Hematopoietic multipotent progenitor cell (in vitro differentiated cells): ENCODE measurements around a stretch of chr1.

GRCh38 chr1:56446314-56447439 is 132.7 kb downstream of the PLPP3 start:
- CAGE, long polyA plus RNA, result no peak

GRCh38 chr1:56451362-56452036 is 127.9 kb downstream of the PLPP3 start:
- CAGE, long polyA plus RNA, result no peak

DNA sequence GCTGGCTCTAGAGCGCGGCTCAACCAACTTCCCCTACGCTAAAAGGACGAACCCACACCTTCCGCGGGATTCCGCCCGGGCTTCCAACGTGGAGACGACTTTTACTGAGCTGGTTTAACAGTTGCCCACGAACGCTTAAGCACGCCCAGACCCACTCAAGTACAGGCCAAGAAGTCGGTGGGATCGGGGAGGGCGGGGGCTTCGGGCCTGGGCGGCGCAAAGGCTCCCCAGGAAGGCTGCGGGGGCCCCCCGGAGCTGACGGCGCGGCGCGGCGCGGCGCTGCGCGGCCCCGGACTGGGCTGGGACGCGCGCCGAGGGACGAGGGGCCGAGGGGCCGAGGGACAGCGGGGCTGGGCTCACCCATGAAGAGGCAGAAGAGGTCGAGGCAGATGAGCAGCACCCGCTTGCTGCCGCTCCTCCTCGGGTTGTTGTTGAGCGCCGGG is 824 bp downstream of the PLPP3 start:
- CAGE, long polyA plus RNA, result no peak

- CAGE, long polyA plus RNA, result no peak
Measured at GRCh38 chr1:56919569-56920174, 46.1 kb downstream of the C8B start.

DNA sequence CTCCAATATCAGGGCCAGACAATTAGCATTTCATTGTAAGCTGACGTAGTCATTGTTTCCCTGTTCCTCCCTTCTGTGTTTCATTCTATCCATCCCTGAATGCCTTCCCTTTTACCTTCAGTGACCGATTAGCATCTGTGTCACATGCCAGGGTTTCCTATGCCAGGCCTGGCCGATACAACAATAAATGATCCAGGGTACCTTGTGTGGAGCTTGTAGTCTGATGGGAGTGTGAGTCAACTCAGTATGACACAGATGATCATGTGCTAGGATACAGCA is 164.0 kb upstream of the C8B start:
- CAGE, long polyA plus RNA, result no peak

DNA sequence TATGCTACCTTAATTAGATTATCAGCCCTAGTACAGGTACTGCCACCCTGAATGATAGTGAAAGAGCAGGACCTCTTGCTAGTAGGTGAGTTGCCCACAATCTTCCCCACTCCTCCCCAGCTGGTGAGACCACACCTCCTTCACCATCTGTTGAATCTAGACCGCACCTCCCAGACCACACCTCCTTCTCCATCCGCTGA is 116.6 kb downstream of the DAB1 start:
- CAGE, long polyA plus RNA, result no peak

DNA sequence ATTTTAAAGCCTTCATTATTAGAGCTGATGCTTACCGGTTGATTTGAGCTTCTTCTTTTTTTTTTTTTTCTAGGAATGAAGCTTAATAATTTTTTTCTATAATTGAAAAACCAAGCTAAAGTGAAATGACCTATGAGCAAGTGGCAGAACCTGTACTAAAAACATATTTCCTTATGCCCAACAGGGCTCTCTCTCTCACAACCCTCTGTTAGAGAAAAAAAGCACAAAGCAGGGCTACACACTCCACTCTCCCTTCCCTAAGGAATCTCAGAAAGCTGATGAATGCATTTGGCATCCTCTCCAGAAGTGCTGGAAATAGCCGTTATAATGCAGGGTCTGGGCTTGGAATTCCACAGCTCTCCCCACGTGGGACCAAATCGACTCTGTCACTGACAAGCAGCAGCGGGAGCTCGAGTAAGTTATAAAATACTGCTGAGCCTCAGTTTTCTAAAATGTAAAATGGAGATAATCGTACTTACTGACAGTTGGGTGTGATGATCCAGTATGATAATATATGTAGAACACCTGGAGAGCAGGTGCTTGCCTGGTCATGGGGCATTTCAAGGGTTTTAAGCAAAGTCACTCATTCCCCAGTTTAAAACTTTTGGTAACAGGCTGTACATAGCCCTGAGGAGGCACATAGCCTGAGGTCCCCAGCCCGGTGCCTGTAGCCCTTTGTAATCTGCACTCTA is 175.4 kb upstream of the DAB1 start:
- CAGE, long polyA plus RNA, result no peak

DNA sequence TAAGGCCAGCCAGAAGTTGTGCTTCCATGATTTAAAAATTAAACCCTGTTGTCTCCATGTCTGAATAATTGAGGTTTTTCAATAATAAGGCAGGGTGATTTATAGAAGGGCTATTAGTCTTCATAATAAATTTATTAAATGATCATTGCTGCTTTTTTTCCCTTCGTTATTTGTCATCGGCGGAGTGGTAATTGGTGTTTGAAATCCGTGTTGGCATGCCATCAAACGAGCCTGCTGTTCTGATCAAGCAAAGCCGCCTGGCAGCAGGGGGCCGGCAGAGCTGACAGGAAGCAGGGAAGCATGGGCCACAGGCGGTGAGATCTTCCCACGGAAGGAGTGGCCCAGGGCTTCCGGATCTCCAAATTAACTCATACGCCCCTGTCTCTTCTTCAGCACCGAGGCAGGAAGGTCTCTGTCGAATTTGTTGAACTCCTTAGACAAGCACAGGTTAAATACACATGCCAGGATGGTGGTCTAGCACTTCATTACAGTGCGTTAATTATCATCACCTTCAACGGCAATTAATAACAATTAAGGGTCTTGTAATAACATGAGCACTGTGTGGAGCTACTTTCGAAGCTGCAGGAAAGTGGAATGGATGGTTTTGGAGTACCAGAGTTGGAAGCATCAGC is 199.2 kb upstream of the DAB1 start:
- CAGE, long polyA plus RNA, result no peak

GRCh38 chr1:58576285-58576842 is 688 bp downstream of the TACSTD2 start:
- CAGE, long polyA plus RNA, result no peak

DNA sequence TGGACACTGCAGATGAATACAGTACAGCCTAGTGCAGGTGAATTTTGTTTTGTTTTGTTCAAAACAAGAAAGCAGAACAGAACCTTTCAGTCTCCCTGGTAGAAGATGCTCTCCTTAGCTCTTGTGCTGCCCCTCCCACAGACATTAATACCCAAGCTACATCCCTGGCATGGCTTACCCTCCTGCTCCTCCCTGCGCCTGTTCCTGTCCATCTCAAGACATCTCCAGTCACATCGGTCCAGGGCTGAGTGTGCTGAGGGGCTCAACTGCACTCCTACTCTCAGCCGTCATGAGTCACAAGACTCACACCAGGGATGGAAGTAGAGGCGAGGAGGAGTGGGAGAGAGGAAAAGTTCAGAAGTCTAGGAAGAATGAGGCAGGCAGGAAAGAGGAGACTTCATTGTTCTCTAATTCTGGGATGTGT is 9.2 kb upstream of the TACSTD2 start:
- CAGE, long polyA plus RNA, result no peak

- CAGE, long polyA plus RNA, result no peak
Measured at GRCh38 chr1:58786199-58786987, 2.5 kb upstream of the JUN start.

DNA sequence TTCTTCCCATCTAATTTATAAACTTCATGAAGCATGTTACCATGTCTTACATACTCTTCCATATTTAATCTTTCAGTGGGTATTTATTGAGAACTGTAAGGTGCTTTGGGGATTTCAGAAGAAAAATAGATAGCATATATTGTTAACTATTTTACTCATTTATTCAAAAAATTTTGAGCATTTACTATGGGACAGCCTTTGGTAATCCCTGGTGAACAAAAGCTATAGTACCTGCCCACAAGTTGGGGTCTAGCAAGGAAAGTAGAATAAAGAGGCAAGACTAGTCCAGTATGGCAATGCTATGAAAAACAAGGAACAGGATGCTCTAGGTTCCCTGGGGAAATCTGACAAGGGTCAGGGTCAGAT is 9.6 kb upstream of the JUN start:
- CAGE, long polyA plus RNA, result no peak

- CAGE, long polyA plus RNA, result no peak
Measured at GRCh38 chr1:58955008-58955354, 171.1 kb upstream of the JUN start.

- CAGE, long polyA plus RNA, result start-site peak on the plus strand at chr1:59020416-59020436, 7 reads
Measured at GRCh38 chr1:59020091-59020867, 236.4 kb upstream of the JUN start.

DNA sequence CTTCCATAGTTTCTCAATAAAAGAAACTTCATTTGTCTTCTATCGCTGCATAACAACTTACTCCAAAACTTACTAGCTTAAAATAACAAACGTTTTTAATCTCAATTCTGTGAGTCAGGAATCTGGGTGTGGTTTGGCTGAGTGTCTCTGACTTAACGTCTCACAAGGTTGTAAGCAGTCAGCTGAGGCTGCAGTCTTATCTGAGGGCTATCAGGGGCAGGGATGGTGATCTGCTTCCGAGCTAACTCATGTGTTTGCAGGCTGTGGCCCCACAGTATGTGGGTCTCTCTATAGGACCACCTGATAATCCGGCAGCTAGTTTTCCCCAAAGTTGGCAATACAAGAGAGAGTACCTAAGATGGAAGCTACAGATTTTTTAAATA is 234.2 kb upstream of the FGGY start:
- CAGE, long polyA plus RNA, result no peak

GRCh38 chr1:59499977-59500239 is 203.0 kb downstream of the FGGY start:
- CAGE, long polyA plus RNA, result no peak

DNA sequence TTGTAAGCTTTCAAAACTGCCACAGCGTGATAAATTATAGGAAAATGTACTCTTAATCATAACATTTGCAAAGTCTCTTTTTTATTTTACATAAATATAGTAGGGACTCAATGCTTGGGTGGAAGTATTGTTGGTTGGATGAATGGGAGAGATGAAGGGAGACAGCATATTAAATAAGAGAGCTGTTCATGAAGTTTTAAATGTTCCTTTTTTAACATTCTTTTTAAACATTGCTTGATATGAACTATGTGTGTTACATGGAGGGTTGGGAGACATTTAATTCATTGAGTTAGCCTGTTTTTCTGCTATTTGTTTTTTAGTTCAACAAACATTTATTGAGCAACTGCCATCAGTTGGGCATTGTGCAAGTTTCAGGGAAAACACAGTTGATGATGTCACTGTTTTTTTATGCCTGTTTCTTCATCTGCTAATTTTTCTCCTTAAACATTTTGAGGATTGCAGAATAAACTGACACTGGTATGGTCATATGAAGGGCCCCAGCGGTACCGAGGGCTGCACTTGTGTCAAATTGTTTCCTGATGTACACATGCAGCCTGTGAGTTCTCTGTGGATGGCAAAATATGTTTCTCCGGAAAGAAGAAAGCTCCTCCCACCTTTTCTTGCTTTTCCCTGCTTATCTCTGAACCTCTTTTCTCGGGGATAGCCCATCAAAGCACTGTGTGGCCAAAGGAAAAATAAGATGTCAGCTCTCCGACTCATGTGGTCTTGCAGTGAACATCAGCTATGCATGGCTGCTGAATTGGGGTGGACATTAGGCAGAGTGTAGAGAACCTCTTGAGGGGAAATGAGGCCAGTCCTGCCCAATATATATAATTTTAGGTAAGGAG is 253.0 kb downstream of the FGGY start:
- CAGE, long polyA plus RNA, result no peak

DNA sequence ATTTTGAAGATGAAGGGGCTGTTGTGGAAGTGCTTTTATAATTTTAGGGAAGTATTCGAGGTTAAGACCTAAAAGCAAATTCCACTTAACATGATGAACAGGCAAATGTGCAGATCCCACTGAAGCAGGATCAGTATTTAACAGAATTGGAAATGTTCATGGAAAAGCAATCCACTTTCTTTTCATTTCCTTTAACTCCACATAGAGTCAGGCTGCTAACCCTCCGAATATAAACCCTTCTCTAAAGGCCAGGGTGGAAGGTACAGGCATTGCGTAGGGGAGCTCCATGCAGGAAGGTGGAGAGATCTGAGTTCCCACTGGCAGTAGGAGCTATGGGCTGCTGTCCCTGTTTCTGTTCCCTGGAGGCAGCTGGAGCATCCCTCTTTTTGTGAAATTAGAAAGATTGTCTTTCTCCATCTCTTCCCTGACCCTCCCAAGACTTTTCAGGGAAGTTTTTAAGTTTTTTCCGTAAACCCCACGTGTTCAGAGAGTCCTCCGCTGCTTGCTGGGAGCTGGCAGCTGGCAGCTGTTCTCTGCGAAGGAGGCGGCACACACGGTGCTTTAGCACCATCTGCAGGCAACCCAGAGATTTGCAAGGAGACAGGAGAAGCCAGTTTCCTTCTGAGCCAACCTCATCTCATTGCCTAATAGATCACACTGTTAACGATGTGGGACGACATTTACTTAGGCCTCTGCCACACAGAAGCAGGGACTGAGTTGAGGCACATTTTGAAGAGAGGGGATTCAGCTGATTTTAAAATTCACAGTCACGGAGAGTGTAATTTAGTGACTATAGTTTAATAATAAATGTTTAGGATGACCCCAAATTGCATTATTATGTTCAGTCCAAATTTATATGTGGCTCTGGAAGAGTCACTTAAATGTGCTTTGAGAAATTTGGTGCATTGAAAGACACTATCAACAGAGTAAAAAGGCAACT is 55.4 kb upstream of the HOOK1 start:
- CAGE, long polyA plus RNA, result no peak

- CAGE, long polyA plus RNA, result no peak
Measured at GRCh38 chr1:59994307-59994735, 67.7 kb upstream of the CYP2J2 start.

DNA sequence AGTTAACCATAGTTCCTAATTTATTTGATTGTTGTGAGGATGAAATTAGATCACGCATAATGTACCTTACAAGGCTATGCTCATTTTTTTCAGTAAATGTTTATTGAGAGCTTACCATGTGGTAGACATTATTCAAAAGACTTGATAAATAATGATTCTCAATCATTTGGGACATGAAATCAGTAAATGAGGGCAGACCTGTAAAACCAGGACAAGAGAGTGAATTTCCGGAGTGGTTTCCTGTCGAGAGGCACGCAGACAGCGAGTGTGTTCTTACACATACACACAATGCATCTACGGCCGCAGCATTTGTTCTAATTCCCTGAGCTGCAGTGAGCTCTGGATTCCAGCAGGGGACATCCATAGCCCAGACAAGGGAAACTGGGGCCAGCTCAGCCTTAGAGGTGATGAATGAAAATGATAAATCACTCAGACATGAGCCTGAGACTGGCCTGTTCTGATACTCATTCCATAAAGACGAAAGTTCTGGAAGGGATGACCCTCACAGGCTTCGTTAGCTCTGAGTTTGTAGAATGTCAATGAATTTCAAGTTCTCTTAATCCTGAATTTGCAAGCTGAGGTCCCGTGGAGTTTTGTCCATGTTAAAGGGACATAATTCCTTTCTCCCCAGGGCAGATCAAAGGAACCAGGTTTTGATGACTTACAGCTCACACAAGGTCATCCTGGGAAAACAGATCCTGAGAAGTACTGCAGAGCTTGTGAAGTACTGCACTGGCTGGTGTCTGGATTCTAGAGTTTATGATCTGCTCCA is 207.8 kb upstream of the C1orf87 start:
- CAGE, long polyA plus RNA, result no peak